Fallopian tube (tissue), 1 donor: Measurements from ENCODE around the genes MARK2, TRPT1 and PPP1R14B.

DNA sequence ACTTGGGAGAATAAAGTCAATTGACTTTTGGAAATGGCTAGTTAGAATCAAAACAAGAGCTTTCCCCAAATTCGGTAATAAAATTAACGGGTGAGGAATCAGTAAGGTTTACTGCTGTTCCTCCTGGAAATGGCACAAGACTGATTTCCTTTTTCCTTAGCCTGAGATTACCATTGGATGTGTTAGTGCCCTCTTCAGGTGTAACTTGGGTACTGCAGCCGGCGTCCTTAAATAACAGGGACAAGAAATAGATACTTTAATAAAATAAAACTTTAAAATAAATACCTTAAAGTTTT lies 29.9 kb downstream of the ZFTA start:
- PRO-cap, result no peak

GRCh38 chr11:63763890-63764592 lies 4.5 kb downstream of the ZFTA start:
- PRO-cap, result bidirectional peak, plus-strand start at chr11:63764195, minus-strand start at chr11:63764022

GRCh38 chr11:63838821-63839396 lies at the start of gene MARK2:
TSS of gene MARK2 (plus strand) at chr11:63839110.
- PRO-cap, result bidirectional peak, plus-strand start at chr11:63839015, minus-strand start at chr11:63838728; unidirectional peak, plus-strand start at chr11:63839126; unidirectional peak, plus-strand start at chr11:63839269

GRCh38 chr11:63872022-63872874 lies 33.3 kb downstream of the MARK2 start:
- PRO-cap, result bidirectional peak, plus-strand start at chr11:63872381, minus-strand start at chr11:63872159; bidirectional peak, plus-strand start at chr11:63872954, minus-strand start at chr11:63872739

- PRO-cap, result no peak
Observed at GRCh38 chr11:63874530-63875034, 35.7 kb downstream of the MARK2 start.

GRCh38 chr11:63905493-63905944 lies 11.4 kb downstream of the RCOR2 start:
- PRO-cap, result no peak

DNA sequence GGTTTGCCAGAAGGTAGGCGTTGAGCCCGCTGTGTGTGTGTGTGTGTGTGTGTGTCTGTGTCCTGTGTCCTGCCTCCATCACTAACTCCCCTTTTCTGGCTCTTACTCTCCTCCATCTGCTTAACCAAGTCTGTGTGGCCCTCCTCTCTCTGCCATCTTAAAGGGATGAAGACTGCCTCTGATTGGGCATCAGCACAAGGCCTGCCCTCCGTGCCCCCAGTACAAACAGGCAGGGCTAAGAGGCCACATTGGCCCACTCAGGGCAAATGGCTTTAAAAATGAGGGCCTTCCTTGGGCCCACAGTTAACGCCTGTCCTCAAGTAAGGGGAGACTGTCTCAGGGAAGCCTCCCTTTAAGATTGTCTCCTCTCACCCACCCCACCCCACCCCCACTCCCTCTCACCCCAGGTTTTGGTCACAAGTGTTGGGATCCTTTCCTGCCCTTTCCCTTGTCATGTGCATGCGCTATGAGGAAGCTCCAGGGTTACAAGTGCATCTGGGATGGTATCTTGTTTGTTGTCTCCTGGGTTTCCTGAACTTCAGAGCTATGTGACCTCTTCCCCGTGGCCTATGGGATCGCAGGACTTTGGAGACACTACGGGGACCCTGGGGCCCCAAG lies 10.8 kb downstream of the RCOR2 start:
- PRO-cap, result no peak

GRCh38 chr11:63915321-63916270 lies 1.4 kb downstream of the RCOR2 start:
- PRO-cap, result no peak

- PRO-cap, result no peak
Observed at GRCh38 chr11:63920618-63920878, 3.6 kb upstream of the RCOR2 start.

- PRO-cap, result unidirectional peak, minus-strand start at chr11:64036636
Observed at GRCh38 chr11:64036212-64037393, 872 bp downstream of the FLRT1 start.

DNA sequence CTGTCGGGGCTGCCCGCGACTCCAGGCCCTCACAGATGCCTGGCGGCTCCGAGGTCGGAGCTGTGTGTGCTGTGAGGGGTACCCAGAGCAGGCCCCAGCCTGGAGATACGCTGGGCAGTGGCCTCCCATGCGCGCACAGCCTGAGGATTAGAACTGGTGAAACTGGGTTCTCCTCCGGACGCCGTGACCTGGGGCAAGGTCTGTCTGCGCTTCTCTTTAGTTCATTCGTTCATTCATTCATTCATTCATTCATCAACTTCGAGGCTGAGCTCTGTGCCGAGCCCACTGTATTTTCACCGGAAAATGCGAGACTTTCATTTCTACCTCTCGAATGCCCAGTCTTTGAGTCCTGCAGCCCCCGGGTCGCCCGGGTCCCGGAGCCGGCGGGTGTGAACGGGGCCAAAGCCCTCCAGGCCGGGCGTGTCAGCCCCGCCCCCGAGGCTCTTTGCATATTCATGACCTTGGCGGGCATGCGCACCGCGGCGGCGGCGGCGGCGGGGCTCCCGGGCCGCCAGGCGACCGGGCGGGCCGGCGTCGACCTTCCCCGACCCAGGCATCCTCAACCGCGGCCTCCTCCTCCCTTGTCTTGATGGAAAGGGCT lies 24.8 kb downstream of the FLRT1 start:
- PRO-cap, result no peak

DNA sequence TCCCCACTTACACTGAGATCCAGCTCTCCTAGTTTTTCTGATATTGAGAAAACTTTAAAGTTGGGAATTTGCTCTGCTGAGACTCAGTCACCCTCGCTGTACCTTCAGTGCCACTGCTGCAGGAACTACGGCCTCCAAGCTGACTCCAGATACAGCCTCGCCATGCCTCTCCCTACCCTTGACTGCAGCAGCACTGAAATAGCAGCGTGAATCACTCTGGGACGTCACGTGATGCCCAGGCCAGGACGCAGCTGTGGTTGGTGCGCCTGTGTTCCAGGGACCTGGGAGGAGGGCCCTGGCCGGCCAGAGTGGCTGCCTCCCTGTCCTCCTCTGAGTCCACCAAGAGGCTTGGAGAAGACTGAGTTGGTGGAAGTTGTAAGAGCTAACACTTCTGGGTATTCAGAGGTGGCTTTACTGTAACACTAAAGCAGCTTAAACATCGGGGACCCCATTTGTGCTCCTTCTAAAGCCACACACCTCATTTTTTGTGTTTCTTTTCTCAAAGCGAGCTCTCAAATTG lies 4.4 kb upstream of the STIP1 start:
- PRO-cap, result bidirectional peak, plus-strand start at position 306 of the sequence, minus-strand start at position 184 of the sequence

GRCh38 chr11:64207064-64208159 lies 891 bp downstream of the FERMT3 start:
- PRO-cap, result bidirectional peak, plus-strand start at chr11:64207750, minus-strand start at chr11:64207585; bidirectional peak, plus-strand start at chr11:64207980, minus-strand start at chr11:64207825

GRCh38 chr11:64223201-64224219 lies 2.5 kb downstream of the TRPT1 start:
- PRO-cap, result no peak

GRCh38 chr11:64225514-64226428 lies at the start of gene TRPT1:
TSS of gene TRPT1 (minus strand) at chr11:64226186.
- PRO-cap, result bidirectional peak, plus-strand start at chr11:64226274, minus-strand start at chr11:64226224

DNA sequence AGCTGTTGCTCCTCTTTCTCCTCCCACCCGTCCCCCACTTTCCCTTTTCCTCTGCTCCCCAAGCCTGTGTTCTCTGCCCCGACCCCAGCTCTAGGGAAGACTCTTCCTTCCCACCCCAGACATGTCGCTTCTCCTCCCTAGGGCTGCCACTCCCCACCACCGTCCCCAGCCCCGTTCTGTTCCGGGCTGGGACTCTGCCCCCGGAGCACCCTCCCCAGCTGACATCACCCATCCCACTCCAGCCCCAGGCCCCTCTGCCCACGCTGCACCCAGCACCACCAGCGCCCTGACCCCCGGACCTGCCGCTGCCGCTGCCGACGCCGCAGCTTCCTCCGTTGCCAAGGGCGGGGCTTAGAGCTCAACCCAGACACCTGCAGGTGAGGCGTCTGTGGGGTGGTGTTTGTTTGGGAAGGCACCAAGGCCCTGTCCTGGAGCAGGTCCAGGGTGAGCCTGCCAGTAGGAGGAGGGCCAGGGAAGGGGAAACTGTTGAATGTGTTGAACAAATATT lies 2.9 kb downstream of the VEGFB start:
- PRO-cap, result bidirectional peak, plus-strand start outside the sequence, minus-strand start at position 332 of the sequence

GRCh38 chr11:64246144-64247185 lies at the start of gene PPP1R14B:
TSS of gene PPP1R14B (minus strand) at chr11:64246943.
- PRO-cap, result bidirectional peak, plus-strand start at chr11:64246350, minus-strand start at chr11:64246241; bidirectional peak, plus-strand start at chr11:64247043, minus-strand start at chr11:64246915

- PRO-cap, result no peak
Observed at GRCh38 chr11:64259761-64260636, 8.7 kb downstream of the PLCB3 start.

DNA sequence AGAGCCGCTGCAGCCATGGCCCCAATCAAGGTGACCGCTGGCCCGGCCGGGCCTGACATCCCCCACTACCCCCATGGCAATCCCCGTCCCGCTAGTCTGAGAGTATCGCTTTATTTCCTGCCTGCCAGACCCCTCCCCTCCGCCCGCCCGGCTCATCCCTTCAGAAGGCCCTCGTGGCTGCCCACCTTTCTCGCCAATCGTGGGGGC lies 339 bp downstream of the PRDX5 start:
- PRO-cap, result no peak

DNA sequence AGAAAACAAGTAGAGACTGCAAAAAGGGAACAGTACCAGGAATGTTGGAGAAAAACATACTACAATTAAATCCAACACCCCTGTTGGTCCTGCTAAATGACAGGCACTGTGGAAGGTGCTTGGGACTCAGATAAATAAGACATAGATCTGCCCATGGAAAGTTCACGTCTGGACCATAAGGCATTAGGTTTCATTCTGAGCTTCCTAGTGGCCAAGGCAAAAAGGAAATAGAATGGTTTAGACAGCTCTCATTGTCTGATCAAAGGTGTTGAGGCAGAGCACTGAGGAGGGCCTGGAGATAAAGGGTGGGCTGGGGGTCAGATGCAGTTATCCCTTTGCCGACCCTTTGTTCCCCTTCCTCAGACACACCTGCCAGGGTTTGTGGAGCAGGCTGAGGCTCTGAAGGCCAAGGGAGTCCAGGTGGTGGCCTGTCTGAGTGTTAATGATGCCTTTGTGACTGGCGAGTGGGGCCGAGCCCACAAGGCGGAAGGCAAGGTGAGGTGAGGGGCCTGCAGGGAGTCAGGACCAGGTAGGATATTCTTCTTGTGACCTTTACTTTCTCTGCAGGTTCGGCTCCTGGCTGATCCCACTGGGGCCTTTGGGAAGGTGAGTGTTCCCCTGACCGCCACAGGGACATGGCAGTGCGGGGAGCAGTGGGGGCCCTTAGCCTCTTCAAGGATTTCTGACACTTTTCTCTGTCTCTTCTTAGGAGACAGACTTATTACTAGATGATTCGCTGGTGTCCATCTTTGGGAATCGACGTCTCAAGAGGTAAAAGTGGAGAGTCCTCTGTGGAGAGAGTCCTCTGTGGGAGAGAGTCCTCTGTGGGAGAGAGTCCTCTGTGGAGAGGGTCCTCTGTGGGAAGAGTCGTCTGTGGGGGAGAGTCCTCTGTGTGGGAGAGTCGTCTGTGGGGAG lies 2.6 kb downstream of the PRDX5 start:
- PRO-cap, result no peak